ENCODE measurements around a stretch of chr1.

GRCh38 chr1:198216017-198216677, 59.3 kb downstream of the NEK7 start:
- RRBS, result no CpG with 5 or more reads among the region's 6 CpGs

DNA sequence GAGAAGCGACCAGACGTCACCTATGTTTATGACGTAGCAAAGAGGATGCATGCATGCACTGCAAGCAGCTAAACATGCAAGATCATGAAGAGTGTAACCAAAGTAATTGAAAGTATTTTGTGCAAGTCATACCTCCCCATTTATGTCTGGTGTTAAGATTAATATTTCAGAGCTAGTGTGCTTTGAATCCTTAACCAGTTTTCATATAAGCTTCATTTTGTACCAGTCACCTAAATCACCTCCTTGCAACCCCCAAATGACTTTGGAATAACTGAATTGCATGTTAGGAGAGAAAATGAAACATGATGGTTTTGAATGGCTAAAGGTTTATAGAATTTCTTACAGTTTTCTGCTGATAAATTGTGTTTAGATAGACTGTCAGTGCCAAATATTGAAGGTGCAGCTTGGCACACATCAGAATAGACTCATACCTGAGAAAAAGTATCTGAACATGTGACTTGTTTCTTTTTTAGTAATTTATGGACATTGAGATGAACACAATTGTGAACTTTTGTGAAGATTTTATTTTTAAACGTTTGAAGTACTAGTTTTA, 162.7 kb downstream of the NEK7 start:
- RRBS, result no CpG with 5 or more reads among the region's 4 CpGs

DNA sequence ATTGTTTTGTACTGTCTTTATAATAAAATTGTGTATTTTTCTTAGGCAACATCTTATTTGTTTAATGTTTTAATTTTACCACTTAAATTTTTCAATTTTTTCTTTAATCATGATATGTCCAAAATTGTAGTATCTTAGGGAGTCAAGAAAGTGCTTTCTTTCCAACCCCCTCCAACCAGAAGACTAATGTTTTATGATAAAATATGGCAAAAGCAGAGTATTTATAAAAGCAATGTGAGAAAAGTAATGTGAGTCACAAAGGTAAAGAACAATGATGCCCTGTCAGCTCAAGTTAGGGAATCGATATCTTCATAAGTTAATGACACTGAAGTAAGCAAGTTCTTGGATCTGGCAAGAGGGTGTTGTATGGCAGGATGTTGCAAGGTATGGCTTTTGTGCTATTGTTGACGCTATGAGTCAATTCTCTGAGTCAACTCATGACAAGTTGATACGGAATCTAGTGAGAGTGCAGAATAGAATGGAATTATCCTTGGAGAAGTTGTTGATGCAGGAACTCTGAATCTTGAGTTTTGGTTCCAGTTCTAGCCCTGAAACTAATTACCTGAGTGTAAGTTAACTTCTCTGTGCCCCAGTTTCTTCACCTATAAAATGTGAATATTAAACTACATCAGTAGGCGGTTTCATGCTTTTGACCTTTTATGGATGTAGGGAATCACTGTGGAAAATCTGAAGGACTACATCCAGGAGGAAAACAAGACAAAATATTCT, 97.1 kb downstream of the ATP6V1G3 start:
- RRBS, result no CpG with 5 or more reads among the region's 4 CpGs

GRCh38 chr1:198648219-198648482, 9.3 kb downstream of the PTPRC start:
- RRBS, result no CpG with 5 or more reads among the region's 2 CpGs

DNA sequence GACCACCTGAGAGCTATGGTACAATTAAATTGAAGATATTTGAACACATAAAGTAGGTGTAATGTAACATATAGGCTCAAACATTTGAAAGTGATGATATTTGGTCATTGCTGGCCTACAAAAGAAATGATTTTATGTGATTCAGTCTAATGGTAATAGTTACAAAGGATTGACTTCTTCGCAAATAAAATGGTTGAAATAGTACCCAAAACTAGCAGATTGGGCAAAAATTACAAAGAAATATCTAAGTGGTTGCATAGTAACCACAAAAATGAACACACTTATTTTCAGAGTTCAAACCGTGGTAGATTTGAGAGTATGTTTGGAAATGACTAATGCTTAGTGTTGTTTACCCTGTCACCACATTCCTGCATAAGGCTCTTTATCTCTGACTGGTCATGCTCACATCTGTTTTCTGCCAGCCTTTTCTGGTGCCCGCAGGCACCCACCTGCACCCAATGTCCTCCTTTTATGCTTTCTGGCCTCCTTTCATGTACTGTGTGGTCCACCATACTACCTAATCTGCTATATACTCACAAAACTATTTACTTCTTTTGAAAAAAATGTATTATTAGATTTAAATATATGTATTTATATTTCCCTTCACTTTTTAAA, 30.2 kb downstream of the PTPRC start:
- RRBS, result no CpG with 5 or more reads among the region's 3 CpGs

DNA sequence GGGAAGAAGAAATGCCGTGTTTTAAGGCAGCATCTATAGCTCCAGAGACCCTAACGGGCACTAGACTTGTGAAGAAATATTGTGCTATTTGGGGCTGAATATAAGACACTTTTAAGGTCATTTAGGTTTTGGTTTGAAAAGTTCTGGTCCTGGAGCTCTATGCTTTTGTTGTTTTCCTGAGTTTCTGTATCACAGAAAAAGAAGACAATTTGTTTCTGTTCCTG, 78.5 kb downstream of the PTPRC start:
- RRBS, result no CpG with 5 or more reads among the region's 2 CpGs

GRCh38 chr1:198752009-198752228, 113.1 kb downstream of the PTPRC start:
- RRBS, result no CpG with 5 or more reads among the region's 2 CpGs

GRCh38 chr1:198929206-198929465, 290.3 kb downstream of the PTPRC start:
- RRBS, result no CpG with 5 or more reads among the region's 2 CpGs

GRCh38 chr1:198934510-198935138, 295.8 kb downstream of the PTPRC start:
- RRBS, result no CpG with 5 or more reads among the region's 7 CpGs

DNA sequence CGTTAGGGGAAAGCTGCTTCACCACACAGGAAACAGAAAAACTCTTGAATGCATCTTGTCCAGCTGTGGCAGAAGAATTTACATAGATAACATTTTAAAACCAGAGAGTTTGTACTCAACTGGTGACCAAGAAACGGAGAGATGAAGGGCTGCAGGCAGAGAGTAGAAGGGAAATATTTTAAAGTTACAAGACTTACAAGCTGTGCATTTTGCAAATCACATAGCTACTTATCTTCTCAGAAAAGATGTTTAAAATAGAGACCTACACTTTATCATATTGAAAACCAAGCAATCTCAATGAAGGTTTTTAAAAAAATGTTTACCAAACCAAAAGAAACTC, 402.9 kb downstream of the PTPRC start:
- RRBS, result no CpG with 5 or more reads among the region's 2 CpGs

DNA sequence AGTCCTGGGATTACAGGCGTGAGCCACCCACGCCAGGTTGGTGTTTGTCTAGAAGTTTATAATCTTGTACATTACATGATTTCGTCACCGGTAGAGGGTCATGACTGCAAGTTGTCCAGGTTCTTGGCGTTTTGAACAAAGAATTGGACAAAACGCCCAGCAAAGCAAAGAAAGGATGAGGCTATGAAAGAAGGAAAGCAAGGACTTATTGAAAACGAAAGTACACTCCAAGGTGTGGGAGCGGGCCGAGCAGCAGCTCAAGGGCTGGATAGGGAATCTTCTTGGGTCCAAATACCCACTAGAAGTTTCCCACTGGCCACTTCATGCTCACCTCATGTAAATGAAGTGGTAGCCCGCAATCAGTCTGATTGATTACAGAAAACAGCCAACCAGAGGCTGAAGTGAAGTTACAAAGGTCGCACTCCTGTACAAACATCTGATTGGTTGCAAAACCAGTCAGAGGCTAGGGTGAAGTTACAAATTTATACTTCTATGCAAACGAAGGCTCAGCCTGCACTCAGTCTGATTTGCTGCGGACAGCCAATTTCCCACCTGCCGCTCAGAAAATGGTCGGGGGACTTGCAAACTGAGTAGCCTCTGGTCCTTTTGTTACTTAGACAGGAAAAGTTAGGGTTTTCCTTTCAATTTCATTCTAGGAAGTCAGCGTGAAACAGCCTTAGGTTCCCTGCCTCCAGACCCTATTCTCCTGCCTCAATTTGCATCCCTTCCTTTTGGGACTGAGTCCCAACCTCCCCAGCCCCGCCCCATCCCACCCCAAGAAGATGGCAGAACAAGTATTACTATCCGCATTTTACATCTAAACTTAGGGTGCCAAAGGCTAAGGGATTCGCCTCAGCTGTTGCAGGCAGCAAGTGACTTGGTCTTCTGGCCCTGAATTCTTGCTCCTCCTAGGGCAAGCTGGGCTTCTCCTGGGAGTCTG, 161.7 kb upstream of the NR5A2 start:
- RRBS, result no CpG with 5 or more reads among the region's 19 CpGs

DNA sequence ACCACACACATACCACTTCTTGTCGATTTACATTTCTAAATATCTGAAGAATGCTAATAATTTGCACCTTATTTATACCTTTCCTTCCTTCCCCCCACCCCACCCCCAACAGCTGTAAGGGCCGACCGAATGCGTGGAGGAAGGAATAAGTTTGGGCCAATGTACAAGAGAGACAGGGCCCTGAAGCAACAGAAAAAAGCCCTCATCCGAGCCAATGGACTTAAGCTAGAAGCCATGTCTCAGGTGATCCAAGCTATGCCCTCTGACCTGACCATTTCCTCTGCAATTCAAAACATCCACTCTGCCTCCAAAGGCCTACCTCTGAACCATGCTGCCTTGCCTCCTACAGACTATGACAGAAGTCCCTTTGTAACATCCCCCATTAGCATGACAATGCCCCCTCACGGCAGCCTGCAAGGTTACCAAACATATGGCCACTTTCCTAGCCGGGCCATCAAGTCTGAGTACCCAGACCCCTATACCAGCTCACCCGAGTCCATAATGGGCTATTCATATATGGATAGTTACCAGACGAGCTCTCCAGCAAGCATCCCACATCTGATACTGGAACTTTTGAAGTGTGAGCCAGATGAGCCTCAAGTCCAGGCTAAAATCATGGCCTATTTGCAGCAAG, 20.7 kb downstream of the NR5A2 start:
- RRBS, result no CpG with 5 or more reads among the region's 9 CpGs

- RRBS, result no CpG with 5 or more reads among the region's 12 CpGs
Measured at GRCh38 chr1:200233402-200233918, 176.4 kb downstream of the ZNF281 start.

DNA sequence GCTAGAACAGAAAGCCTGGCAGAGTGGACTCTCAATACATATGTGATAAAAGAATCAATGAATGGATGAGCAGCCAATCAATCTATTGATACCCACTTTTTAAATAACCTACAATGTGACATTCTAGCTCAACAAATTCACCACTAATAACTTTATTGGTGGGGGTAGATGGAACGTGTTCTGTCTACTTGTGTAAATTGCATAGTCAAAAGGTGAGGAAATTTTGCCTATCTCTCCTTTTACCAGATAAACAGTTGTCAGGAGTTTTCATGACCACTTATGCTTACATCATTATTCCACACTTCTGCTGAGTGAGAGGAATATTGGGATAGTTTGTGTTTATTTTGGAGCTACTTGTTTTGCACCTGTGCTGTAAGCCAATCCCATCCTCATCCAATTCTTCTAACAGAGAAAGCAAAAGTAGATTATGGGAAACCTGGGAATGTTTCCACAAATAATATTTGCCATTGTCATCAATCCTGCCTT, 154.5 kb downstream of the ZNF281 start:
- RRBS, result no CpG with 5 or more reads among the region's 1 CpG

- RRBS, result no CpG with 5 or more reads among the region's 7 CpGs
Measured at GRCh38 chr1:200368176-200368656, 41.6 kb downstream of the ZNF281 start.

- RRBS, result no CpG with 5 or more reads among the region's 8 CpGs
Measured at GRCh38 chr1:200473812-200474176, 64.0 kb upstream of the ZNF281 start.

- RRBS, result no CpG with 5 or more reads among the region's 8 CpGs
Measured at GRCh38 chr1:200628168-200628901, 7.8 kb upstream of the KIF14 start.

DNA sequence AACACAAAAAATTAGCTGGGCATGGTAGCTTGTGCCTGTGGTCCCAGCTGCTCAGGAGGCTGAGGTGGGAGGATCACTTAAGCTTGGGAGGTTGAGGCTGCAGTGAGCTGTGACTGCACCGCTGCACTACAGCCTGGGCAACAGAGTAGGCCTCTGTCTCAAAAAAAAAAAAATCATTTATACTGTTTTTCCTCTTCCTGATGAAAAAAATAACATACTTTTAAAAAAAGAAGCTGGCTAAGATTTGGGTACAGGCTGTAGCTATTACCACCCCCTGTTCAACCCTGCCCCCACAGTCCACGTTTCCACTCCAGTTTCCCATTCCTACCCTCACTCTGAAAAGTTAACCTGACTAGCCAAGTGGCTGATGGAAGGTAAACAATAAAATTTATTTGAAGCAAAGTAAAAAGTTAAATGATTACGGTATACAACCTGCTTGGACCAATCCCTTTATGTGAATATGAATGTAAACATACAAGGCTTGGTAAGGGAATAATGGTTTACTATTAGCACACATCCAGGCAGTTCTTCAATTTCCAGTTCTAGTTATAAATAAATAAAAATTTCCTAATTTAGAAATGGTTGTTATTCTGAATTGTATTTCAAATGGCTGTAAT, 9.6 kb upstream of the CAMSAP2 start:
- RRBS, result no CpG with 5 or more reads among the region's 3 CpGs

GRCh38 chr1:200749677-200750182, 11.0 kb downstream of the CAMSAP2 start:
- RRBS, result no CpG with 5 or more reads among the region's 2 CpGs

GRCh38 chr1:200760729-200761149, 22.0 kb downstream of the CAMSAP2 start:
- RRBS, result no CpG with 5 or more reads among the region's 3 CpGs

Measured in pericardium (tissue), 1 donor.